Skeletal muscle satellite cell (primary cell): Measurements from ENCODE around the gene CLOCK.

GRCh38 chr4:53557973-53558738 lies 33.1 kb downstream of the LNX1 start:
- CAGE, long polyA plus RNA = no peak

DNA sequence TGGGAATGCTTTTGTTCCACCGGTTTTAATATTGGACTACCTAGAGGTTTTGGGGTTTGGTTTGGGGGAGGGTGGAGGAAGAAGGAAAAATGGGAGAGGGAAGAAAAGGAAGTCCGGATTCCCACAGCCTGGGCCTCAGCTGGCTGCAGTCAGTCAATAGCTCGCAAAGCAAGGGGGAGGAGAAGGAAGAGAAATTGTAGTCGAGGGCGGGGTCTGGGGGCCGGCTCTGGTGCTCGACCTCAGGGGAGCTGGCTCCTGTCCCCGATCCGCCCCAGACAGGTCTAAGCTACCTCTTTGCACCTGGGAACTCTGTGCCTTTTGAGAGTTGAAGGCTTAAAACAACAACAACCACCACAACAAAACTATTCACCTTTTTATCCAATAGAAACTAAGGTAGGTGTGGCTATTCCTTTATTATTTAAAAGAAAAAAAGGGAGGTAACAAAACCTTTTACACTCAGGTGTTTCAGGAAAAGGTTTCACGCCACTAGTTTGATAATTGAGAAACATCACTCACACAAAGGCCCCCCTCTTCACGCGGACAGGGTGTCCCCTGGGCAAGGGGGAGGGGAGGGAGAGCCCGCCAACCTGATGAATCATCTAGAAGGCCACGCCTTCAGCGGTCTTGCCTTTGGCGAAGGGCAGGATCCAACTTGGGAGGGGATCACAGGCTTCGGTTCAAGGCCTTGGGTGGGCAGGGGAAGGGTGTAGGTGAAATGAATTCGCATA lies 1.6 kb upstream of the LNX1 start:
- CAGE, long polyA plus RNA = no peak

DNA sequence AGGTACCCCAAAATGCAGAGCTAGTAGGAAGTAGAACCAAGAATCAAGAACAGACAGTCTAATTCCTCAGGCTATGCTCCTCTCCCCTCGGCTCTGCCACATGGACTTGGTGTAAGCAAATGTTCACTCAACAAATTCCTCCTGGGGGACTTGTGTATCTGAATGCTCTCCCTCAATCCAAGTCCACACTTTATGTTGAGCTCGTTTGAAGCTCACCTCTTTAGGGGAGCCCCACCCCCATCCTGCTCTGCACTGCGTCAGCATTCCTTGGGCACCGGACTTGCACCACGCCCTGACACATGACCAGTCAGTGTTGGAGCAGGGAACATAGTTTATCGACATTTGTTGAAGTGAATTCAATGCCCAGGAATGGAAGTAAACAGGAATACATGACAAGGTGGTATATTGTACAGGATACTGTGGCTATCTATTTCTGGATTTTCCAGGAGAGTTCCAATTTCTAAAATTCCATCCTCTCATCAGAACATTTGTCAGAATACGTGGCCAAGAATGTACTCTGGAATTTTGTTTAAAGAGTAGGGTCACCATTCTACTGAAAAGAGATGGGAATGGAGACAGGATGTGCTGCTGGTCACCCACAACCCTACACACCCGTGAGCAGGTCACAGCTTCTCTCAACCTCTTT lies 59.9 kb upstream of the LNX1 start:
- CAGE, long polyA plus RNA = no peak

- CAGE, long polyA plus RNA = no peak
Measured at GRCh38 chr4:53653332-53654211, 62.3 kb upstream of the LNX1 start.

DNA sequence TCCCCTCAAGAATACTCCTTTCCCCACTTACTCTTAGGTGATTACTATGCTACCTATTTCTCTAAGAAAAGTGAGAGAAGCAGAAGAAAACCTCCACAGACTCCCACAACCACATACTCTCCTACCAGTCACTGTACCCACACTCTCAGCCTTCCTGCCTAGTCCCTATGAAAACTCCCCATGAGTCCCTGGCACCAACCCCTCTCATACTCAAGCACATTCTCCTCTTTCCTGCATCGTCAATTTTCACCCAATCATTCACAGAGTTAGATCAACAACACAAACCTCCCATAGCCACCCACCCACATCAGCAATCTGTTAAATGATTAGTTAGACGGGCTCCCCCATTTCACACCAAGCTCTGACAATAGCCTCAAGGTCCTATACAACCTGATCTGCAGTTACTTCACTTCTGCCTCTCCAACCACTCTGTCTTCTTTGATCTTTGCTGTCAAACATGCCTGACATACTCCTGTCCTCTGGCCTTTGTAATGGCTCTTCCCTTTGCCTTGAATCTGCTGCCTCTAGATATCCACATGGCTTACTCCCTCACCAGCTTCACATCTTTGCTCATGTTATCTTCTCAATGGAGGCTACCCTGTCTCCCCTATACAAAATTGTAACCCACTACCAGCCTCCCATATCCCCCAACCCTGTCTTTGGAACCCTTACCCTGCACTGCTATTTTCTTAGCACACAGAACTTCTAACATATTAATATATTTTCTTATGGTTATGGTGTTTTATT lies 80.0 kb downstream of the CHIC2 start:
- CAGE, long polyA plus RNA = no peak

GRCh38 chr4:54022837-54023359 lies 41.5 kb downstream of the CHIC2 start:
- CAGE, long polyA plus RNA = no peak

- CAGE, long polyA plus RNA = no peak
Measured at GRCh38 chr4:54026732-54027345, 37.6 kb downstream of the CHIC2 start.

- CAGE, long polyA plus RNA = no peak
Measured at GRCh38 chr4:54065030-54065201, 511 bp upstream of the CHIC2 start.

- CAGE, long polyA plus RNA = no peak
Measured at GRCh38 chr4:54066658-54067654, 2.6 kb upstream of the CHIC2 start.

DNA sequence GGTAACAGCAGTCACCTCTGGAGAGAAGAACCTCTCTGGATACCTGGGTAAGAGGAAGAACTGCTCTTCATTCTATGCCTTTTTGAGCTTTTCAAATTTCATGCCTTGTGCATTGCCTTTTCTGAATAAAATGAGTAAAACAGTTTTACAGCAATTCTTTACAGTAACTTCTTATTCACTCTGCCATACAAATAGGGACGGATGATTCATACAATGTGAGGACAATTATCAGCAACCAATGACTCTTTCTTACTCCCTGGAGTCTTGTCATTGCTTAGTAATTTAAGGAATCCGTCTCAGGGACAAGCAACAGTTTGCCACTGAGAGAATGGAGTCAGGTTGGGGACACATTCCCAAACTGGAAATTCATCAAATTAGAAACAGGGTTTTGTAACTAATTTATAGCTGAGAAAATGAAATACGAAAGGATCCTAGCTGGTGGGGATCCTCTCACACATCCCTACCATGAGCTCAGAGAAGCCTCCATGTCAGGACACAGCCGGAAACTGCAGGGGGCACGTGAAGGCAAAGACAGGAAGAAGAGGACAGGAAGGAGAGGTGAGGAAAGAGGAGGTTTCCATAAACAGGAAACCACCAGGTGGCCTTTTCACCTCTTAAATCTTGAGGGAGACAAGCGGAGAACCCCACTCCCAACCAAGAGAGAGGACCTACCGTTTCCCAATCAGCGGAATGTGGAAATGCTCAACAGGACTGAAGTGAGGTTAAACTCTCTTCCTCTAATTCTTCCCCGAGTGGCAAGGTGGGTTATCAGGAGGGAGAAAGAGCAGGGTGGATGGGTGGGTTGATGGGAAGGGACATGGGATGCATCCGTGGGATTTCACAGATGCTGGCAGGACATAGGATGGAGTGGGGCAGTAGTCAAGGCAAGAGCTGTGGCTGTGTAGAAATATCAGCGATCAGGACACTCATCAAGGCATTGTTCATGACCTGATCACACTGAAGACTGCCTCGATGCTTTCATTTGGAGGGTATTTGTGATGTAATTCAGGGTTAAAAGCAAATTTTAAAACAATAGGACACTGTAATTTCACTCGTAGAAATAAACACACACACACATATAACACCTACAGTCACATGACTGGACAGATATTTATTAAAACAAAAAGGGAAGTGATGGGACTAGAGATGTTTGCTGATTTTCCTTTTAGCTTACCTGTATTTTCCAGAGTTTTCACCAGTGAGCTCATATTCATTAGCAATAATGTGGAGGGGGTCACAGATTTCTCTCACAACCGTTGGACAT lies 50.7 kb upstream of the KDR start:
- CAGE, long polyA plus RNA = no peak

GRCh38 chr4:55396682-55397474 lies 1.1 kb downstream of the TMEM165 start:
- CAGE, long polyA plus RNA = no peak

GRCh38 chr4:55546498-55547361 lies at the start of gene CLOCK:
Gene CLOCK (minus strand): TSS chr4:55546909.
- CAGE, long polyA plus RNA = no peak

- CAGE, long polyA plus RNA = no peak
Measured at GRCh38 chr4:55896610-55897045, 43.2 kb downstream of the EXOC1 start.

GRCh38 chr4:56272911-56273817 lies 114.1 kb downstream of the AASDH start:
- CAGE, long polyA plus RNA = no peak

- CAGE, long polyA plus RNA = no peak
Measured at GRCh38 chr4:57010332-57010988, 31.8 kb downstream of the POLR2B start.

DNA sequence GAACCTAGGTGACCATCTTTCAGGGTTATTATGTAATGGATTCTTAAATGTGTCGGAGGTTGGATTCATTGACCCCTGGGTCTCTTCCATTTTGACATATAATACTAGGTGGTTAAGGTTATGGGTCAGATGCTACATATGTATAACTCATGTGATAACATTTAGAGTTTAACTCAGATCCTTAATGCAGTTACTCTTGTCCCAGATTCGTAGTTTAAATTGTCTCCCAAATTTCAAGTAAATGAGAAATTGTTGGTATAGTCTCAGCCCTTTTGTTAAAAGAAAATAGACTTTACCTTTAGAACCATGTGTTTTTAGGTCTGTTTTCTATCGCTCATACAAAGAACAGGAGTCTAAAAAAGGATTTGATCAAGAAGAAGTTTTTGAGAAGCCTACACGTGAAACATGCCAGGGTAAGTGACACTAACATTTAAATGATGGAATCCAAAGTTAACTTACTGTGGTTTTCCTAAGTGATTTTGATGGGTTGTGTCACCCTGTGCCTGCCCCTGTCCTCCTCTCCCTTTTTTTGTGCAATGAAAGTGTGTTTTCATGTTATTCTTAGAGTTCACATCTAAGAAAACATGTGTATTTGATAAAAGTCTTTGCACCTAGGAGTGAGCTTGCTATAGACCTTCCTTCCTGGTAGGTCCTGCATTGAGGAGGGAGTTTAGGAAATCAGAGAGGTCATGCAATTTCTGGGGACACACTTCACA lies 43.3 kb downstream of the POLR2B start:
- CAGE, long polyA plus RNA = no peak

DNA sequence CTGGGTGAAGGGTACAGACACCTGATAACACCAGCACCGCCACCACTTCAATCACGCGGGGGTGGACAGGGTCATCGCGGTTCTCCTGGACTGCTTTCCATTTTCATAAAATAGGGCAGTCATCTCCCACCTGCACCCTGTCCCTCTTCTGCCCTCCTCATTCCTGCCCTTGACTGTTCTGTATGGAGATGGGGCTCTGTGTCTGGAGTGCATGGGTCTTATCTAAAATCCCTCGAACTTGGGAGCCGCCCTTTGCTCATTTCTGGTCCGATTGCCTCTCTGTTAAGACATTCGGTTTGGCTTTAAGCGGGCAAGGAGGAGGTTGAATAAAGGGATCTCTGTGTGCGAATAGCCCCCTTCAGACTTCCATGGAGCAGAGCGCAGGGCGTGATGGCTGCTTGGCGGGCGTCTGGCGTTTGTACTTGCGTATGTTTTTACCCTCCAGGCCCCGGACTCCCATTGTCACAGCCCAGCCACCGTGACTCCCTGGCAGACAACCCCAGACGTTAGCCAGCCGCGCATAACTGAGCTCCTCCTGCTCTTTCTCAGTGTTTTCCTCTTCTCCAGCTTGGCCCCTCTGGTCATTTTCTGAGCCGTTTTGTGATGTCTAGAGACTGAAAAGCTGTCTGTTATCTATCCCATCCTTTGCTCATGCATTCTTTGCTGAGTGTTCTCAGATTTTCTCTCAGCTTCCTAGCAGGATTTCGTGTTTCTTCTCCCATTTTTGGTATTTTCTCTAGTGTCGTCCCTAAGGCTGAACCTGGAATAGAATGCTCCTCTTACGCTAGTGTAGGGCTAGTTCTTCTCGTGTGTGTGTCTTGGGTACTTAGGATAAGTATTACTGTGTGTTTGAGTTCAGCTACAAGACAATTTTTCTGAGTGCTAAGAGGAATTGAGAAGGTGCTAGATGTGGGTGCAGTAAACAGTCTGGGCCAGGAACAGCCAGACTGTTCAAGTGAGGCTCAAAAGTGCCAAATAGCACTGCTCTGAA lies 54.3 kb downstream of the IGFBP7 start:
- CAGE, long polyA plus RNA = no peak

DNA sequence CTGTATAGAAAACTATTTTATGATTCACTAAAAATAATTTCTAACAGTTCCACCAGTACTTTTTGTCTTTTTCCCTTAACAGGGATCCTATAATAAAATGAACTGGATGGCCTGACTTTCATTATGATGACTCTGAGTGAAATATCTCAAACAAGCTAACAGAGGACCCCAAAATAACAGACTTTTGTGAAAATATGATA lies 643.4 kb upstream of the ADGRL3 start:
- CAGE, long polyA plus RNA = no peak

DNA sequence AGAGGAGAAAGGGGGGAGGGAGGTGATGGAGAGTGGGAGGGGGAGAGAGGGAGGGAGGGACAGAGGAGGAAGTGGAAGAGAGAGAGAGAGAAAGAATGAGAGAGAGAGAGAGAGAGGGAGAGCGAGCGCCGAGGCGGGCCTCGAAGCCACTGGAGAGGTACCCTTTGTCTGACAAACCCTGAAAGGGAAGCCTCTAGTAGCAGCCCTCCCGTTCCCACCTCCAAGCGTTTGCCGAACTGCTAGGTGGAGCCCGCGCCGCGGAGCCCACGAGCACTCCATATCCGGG lies 226 bp upstream of the ADGRL3 start:
- CAGE, long polyA plus RNA = no peak

- CAGE, long polyA plus RNA = no peak
Measured at GRCh38 chr4:64484575-64484901, 75.3 kb upstream of the TECRL start.